ENCODE measurements around a stretch of chr1.

DNA sequence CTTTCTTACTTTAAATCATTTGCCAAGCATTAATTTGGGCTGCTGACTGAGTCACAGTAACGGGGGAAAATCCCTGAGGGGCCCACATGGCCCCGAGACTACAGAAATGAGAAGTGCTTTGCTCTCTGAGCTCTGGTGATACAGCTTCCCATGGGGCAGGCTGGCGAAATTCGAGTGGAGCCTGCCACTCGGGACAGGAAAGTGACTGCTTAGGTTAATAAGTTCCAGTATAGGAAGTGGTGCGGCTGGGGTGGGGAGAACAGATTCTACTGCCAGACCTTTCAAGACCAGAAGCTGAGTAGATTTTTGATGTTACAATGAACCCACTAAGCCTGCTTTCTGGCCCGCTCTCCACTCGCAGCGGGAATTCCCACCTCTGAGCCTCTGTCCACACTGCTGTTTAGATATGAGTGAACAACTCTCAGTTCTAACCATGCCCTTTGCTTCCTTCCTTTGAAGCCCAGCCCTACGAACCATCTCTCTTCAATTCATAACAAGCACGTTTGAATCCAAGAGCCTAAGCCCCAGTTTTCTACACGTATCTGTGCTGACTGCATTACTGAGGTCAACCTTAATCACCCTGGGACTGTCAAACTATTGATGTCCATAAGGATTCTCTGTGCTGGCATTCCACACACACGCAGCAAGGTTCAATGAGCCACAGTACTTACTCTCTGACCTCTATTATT, 9.7 kb downstream of the ZBTB17 start:
- RRBS = no CpG with 5 or more reads among the region's 13 CpGs

DNA sequence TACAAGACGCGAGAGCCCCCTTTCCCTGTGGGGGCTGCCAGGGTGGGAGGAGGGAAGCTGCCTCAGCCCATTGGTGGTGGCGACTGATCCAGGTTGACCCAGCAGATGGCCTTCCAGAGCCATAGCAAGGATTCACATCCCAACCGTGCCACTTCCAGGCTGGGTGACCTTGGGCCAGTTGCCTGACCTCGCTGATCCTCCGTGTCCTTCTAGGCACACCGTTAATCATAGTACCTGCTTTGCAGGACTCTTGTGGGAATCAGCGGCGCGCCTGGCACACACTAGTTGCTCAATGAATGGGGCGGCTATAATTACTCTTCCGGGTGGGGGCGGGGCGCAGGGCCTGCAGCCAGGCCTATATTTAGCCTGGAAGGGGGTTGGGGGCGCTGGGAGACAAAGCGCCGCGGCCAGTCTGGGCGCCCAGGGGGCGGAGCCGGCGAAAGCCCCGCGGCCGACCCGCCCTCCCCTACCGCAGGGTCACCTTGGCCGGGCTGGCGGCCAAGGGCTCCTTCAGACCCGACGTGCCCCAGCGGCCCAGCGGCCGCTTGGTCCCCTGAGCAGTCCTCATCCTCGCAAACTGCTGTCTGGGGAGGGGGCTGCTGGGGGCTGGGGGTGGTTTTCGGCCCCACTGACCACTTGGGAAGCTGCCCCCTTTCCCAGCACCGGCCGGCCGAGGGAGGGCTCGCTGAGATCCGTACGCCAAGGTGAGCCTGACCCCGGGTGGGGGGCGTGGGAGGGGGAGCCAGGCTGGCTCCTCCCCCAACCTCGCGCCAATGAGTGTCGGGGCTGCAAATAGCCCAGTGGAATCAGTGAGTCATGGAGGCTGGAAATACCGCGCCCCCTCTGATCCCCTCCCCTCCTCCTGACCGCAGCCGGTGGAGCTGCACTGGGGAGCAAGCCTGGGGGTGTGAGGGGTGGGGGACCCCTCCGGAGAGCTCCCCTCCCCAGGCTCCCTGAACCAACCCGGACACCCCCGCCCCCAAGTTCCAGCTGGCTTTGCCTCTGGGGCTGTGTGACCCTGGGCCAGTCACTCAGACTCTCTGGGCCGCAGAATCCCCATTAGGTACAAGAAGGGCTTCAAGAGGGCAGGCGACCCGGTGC, 4.9 kb downstream of the HSPB7 start:
- RRBS = 4% methylated on average over 21 of the region's 57 CpGs

- RRBS = no CpG with 5 or more reads among the region's 9 CpGs
These were observed 222 bp upstream of the HSPB7 start for GRCh38 chr1:16018161-16018368.

- RRBS = 53% methylated on average over 3 of the region's 9 CpGs
These were observed 8.3 kb downstream of the CLCNKA start for GRCh38 chr1:16030212-16030550.

DNA sequence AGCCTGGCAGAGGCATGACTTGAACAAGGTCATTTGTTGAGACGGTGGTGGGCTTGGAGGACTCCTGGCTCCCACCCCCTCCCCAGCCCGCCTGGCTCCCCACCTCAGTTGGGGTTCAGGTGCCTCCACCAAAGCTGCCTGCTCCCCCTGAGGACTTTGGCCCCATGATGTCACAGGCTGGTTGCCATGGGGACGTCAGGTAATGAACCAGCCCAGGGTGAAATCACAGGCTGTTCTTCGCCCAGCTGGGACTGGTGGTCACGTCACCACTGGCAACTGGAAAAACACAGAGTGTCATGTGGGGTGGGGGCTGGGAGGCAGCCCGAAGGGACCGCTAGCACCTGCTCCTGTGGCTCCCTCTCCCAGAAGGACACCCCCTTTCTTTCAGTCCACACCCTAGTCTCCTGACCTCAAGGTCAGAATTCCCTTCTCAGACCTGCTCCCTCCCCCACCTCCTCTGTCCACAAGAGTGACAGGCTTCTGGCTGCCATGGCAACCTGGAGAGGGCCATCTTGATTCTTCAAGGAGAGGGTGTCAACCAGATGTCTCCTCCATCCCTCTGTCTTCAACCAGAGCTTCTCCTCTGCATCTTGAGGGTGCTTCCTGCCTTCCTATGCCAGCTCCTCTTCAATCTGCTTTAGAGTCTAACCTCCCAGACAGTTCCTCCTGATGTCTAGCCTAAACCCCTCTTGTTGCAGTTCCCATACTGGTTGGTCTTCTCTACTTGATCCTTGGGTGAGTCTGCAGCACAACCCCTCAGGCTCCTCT, 6.2 kb downstream of the FAM131C start:
- RRBS = no CpG with 5 or more reads among the region's 7 CpGs

DNA sequence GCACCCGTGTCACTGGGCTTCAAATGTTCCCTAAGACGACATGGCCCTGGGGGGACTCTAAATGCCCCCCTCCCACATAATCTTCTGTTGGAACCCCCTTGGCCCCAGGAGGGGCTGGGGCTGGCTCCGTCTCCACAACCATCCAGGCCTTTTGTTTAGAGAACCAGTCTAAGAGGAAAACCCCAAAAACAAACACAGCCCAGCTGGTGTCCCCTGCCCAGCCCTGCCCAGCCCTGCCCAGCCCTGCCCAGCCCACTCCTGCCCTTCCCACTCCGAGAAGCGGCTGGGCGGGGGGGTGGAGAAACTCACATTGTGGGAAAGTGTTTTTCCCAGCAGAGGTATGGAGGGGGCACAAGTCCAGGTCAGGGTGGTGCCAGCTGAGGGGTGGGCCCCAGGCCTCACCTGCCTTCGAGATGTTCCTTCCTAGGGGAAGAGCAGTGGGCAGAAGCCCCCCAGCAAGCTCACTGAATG, 10.0 kb upstream of the FAM131C start:
- RRBS = no CpG with 5 or more reads among the region's 7 CpGs

DNA sequence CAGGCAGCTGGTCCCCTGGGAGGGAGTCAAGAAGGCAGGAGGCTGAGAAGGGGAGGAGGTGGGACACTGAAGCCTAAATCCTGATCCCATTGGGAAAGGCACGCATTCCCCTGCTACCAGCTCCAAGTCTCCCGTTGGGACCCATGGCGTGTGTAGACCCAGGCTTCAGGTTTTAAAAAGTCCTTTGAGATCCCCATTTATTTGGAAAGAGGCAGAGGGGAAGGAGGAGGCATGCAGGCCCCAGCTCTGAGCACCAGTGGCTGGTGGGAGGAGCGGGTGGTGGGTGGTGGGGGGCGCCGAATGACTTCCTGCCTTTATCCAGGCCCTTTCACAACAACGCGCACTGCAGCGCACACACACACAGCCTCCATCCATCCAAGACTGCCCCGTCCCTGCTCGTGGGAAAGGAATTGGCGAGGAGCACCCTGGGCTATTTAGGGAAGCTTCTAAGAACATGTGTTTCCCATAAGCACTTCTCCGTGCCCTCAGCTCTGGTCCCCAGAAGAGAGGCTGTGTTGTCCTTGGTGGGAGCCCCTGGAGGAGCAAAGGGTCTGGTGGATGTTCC, 28.3 kb downstream of the EPHA2 start:
- RRBS = no CpG with 5 or more reads among the region's 13 CpGs

GRCh38 chr1:16144888-16145862, 10.7 kb downstream of the EPHA2 start:
- RRBS = 3% methylated on average over 9 of the region's 24 CpGs

- RRBS = 8% methylated on average over 2 of the region's 39 CpGs
These were observed 9.8 kb downstream of the EPHA2 start for GRCh38 chr1:16145863-16146726.

DNA sequence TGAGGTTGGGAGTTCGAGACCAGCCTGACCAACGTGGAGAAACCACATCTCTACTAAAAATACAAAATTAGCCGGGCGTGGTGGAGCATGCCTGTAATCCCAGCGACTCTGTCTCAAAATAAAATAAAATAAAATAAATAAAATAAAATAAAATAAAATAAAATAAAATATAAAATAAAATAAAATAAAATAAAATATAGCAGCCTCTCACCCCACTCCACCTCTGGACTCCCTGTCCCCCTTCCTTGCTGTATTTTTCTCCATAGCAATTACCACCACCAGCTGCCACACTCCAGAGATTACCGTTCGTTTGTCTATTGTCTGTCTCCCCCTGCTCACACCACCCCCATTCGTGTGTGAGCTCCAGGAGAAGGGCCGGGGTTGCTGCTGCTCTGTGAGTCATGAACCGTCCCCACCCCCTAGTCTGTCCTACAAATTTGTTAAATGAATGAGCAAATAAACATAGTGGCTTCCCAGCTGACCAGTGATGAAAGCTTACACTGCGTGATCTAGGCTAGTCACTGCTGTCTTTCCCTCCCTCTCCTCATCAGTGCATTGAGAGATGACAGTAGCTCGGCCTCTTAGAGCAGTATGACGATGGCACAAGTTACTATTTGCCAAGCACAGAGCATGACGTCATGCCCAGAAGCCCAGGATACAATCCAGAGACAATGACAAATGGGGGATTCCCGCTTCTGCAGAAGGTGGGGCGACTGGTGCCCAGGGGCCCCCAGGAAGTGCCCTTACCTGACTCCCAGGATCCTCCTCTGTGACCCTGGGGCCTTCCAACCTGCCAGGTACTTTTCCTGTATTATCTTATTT, 8.3 kb upstream of the EPHA2 start:
- RRBS = no CpG with 5 or more reads among the region's 16 CpGs

- RRBS = 3% methylated on average over 3 of the region's 12 CpGs
These were observed 25.9 kb upstream of the EPHA2 start for GRCh38 chr1:16181596-16182268.

DNA sequence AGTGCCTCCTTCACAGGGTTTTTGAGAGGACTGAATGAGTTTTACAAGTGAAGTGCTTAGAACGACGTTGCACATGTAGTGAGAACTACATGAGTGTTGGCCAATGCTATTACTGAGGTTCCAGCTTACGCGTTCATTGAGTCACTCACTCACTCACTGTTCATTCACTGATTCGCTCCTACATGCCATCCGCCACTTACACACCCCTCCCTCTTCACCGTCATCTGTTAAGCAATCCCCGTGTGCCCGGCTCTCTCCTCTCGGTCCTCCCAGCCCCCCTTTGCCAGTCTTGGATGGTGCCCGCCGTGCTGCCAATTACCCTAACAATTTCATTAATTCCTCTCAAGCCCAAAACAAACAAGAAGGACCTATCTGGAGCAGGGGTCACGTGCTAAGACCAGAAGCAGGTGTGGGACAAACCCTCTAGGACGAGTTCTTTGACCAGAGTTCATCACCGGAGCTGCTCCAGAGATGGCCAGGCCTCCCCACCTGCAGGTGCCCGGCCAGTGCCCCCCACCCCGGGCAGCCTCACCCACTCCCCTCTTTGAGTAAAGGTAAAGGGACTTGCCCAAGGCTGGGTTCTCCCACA, 27.4 kb upstream of the EPHA2 start:
- RRBS = 90% methylated on average over 2 of the region's 17 CpGs

DNA sequence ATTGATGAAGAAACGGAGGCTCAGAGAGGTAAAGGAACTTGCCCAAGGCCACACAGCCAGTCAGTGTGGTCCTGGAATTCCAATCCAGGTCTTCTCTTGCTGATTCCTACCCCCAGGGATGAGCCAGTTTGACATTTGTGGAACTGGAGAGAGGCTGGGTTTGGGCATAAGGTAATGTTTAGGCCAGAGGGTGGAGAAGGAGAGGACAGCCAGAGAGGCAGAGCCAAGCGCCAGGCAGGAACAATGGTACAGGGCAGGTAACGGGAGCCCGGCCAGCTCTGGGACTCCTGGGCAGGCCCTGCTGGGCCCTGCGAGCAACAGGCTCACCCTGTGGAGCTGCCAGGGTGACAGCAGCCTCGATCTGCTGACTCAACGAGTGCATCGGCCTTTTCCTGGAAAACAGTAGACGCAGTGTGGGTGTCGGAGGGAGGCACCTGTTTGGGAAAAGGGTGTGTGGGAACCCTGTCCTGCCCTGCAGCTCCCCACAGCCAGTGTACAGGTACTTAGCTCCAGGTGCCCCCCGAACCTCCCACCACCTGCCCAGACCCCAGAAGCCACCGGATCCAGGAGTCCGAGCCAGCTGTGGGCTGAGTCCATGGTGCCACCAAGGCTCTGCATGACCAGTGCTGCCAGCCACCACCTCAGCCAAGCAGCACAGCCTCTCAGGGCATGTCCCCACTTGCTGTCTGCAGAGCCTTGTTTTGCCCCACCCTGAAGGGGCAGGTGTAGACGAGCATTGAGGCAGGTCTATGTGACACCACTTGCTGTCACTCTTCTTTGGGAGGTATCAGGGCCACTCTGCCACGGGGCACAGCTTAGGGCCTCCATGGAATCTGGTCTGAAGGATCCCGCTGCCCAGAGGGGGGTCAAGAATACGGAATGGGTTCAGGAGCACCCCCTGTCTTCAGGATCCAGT, 28.1 kb downstream of the ARHGEF19 start:
- RRBS = no CpG with 5 or more reads among the region's 17 CpGs

DNA sequence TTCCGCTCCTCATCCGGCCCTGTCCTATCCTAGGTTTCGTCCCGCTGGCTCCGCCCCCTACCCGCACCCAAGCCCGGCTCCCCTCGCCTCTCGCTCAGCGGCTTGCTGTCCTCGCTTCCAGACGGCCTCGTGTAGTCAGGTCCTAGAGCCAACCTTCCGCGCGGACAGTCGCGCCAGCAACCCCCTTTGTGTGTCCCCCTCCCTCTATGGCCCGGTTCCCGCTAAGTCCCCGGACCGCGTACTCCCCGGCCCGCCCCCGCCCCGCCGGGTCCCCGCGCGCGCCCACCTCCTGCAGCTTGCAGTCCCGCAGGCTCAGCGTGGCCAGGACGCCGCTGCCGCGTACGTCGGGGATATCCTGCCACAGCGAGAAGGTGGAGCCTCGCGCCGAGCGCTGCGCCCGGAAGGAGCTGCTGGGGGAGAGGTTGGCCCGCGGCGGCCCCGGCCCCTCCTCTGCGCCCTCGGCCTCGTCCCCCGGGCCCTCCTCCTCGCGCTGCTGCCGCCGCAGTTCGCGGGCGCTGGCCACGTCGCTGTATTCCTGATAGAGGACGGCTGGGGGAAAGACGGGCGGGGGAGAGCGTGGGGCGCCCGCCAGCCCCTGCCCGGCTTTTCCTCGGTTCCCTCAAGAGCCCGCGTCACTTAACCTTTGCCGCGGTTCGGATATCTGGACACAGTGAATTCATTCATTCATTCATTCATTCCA, 5.6 kb downstream of the ARHGEF19 start:
- RRBS = 1% methylated on average over 16 of the region's 77 CpGs

DNA sequence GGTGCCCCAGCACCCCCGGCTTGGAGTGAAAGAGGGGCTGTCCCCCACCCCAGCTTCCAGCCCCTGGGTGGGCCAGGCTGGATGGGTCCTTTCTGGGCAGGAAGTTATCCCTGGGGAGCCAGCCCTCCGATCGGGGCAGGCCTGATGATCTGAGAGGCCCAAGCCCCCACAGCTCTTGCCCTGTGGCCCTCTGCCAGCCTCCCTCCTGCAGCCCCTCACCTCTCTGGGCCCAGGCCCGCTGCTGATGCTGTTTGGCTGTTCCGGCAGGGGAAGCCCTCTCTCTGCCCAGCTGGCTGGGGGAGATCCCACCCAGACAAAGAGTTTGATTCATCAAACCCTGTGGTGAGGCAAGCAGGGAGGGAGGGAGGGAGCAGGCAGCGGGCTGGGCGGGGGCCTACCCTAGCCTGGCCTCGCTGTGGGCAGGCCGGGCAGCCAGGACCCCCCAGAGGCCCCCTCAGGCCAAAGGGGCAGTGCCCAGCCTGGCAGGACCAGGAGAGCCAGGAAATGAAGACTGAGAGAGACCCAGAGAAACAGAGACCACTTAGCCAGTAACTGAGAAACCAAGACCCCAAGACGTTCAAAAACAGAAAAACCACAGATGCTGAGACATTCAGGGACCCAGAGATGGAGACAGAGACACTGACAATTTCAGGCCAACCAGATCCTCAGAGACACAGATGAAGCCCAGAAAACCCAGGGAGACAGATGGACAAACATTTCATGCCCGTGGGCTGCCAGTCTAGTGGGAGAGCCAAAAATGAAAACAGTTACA, 2.3 kb downstream of the ARHGEF19 start:
- RRBS = no CpG with 5 or more reads among the region's 11 CpGs

DNA sequence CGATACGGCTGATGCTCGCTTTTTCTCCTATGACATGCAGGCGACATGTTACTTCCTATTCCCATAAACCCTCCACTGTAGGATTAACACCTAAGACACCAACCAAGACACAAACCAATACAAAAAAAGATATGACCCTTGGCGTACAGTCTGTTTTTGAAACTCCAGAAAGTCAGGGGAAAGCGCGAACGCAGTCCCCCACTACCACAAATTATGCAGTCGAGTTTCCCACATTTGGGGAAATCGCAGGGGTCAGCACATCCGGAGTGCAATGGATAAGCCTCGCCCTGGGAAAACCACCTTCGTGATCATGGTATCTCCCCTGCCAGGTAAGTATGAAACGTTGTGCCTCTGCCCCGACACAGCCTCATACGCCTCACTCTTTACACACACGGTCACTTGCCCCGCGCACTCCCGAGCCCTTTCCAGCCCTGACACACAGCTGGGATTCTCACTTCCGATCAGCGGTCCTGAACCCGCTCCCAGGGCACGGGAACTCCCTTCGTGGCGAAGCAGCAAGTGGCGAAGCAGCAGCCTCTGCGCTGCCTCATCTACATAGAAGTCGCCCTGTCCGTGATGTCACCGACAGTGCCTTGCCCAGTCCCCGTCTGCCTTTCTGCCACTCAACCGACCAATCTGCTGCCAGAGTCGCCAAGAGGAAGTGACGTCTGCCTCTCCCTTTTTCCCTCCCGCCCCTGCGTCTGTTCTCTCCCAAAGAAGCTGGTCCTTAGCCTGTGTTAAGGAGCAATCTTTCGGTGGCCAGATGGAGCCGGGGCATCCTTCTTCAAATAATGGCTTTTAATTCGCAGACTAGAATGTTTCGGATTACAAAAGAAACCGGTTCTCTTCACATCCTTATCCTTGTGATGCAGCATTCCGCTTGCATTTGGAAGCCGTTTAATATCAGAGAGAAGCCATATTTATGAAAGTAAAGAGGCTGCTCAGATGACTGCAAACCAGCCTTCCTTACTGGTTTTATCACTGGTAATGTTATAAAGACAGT, 73.7 kb downstream of the NECAP2 start:
- RRBS = no CpG with 5 or more reads among the region's 44 CpGs

- RRBS = no CpG with 5 or more reads among the region's 24 CpGs
These were observed 14.7 kb downstream of the MFAP2 start for GRCh38 chr1:16965511-16966393.

GRCh38 chr1:17233604-17234194, 15.2 kb upstream of the PADI3 start:
- RRBS = no CpG with 5 or more reads among the region's 7 CpGs

DNA sequence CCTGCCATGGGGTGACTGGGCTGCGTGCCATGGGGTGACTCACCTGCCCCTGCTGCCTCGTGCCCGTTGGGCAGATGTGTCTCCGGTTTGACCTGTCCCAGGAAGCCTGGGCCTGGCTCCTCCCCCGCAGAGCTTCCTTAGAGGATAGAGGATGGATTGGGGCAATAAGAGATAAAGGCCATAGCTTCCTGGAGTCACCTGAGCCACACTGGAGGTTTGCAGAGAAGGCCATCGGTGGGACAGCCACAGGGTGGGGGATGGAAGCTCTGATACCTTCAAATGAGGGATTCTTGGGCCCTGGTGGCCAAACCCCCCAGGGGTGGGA, 1.8 kb downstream of the PADI3 start:
- RRBS = no CpG with 5 or more reads among the region's 6 CpGs

- RRBS = no CpG with 5 or more reads among the region's 16 CpGs
These were observed 13.3 kb downstream of the RCC2 start for GRCh38 chr1:17425971-17426879.

Data from hTERT-HM (cell line).